Endometrial microvascular endothelial cells (primary cell): ENCODE measurements around the gene SPINK2.

DNA sequence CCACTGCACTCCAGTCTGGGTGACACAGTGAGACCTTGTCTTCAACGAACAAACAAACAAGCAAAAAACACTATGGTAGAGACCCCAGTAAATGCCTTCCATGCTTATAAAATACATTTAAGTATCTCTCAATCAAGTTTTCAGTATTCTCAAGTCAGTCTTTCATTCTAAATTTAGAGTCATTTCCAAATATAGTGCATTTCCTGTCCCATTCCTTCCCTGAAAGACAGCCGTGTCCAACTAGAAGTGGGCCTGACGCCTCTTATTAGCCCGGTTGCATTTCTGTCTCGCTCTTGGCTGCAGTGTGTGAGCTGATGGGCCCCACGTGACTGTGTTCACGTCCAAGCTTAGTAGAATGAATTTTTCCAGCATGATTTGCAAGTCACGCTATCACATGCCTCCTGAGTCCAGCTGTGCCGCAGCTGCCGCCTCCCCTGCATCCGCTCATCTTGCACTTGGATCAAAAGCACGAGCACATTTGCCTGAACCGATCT, 126.2 kb downstream of the KIT start:
- RAMPAGE, long total RNA = no peak

DNA sequence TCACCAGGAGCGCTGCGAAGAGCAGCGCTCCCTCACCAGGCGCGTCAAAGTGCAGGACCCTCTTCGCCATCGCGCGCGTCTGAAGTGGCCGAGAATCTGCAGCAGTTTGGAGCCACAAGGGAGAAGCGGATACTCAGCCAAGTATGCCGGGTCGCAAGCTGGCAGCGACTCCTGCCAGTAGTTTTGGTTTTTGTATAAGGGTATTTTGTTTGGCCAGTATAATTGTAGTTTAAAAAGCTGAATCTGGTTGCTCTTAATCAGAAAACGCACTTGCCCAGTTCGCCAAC, 462 bp upstream of the KDR start:
- RAMPAGE, long total RNA = no peak

GRCh38 chr4:55547663-55548049, 947 bp upstream of the CLOCK start:
- RAMPAGE, long total RNA = no peak

GRCh38 chr4:55593582-55594193, 1.6 kb upstream of the PDCL2 start:
- RAMPAGE, long total RNA = no peak

DNA sequence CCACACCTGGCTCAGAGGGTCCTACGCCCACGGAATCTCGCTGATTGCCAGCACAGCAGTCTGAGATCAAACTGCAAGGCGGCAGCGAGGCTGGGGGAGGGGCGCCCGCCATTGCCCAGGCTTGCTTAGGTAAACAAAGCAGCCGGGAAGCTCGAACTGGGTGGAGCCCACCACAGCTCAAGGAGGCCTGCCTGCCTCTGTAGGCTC, 16.7 kb downstream of the NMU start:
- RAMPAGE, long total RNA = no peak

- RAMPAGE, long total RNA = no peak
Measured at GRCh38 chr4:55636561-55636995, 480 bp upstream of the NMU start.

GRCh38 chr4:56048309-56048762, 562 bp upstream of the CRACD start:
- RAMPAGE, long total RNA = no peak

DNA sequence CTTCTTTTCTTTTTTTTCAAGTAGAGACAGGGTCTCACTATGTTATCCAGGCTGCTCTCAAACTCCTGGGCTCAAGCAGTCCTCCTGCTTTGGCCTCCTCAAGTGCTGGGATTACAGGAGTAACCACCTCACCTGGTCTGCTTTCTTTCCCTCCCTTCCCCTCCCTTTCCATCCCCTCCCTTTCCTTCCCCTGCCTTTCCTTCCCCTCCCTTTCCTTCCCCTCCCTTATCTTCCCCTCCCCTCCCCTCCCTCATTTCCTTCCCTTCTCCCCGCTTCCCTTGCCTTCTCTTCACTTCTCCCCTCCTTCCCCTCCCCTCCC, 169.1 kb downstream of the AASDH start:
- RAMPAGE, long total RNA = no peak

- RAMPAGE, long total RNA = no peak
Measured at GRCh38 chr4:56296475-56296942, 90.8 kb downstream of the AASDH start.

GRCh38 chr4:56414106-56414463, 21.3 kb downstream of the PPAT start:
- RAMPAGE, long total RNA = no peak

GRCh38 chr4:56757302-56758685, 63.7 kb downstream of the SPINK2 start:
- RAMPAGE, long total RNA = no peak

DNA sequence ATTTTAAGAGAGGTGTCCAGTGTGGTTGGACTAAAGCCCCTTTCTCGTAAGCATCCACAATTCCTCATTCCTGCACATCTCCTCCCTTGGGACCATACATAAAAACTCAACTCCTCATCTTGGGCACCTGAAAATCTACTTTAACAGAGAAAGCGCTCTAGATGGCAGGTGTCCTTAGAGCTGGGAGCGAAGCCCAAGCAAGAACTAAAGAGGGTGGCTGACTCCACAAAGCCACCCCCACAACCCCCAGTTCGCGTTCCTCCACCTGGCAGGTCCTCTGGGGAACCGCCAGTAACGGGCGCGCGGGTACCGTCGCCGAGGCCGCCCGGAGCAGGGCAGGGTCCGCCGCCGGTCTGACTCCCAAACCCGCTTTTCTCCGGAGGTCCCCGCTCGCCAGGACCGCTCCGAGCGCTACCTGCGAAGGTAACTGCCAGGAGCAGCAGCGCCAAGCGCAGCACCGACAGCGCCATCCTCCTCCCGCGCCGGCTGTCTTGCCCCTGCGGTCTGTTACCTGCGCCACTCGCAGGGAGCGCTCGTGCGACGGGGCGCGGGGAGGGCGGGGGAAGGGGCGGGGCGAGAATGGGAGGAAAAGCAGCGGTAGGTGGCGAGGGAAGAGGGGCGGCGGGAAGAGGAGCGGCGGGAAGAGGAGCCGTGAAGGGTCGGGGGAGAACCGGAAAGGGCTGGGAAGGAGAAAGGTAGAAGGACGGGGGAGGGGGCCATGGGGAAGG, at the start of gene SPINK2:
Gene SPINK2 (minus strand): TSS at position 509 of the 728 bp plus-strand sequence.
- RAMPAGE, long total RNA = no peak

- RAMPAGE, long total RNA = no peak
Measured at GRCh38 chr4:57032430-57033550, 54.1 kb downstream of the POLR2B start.

DNA sequence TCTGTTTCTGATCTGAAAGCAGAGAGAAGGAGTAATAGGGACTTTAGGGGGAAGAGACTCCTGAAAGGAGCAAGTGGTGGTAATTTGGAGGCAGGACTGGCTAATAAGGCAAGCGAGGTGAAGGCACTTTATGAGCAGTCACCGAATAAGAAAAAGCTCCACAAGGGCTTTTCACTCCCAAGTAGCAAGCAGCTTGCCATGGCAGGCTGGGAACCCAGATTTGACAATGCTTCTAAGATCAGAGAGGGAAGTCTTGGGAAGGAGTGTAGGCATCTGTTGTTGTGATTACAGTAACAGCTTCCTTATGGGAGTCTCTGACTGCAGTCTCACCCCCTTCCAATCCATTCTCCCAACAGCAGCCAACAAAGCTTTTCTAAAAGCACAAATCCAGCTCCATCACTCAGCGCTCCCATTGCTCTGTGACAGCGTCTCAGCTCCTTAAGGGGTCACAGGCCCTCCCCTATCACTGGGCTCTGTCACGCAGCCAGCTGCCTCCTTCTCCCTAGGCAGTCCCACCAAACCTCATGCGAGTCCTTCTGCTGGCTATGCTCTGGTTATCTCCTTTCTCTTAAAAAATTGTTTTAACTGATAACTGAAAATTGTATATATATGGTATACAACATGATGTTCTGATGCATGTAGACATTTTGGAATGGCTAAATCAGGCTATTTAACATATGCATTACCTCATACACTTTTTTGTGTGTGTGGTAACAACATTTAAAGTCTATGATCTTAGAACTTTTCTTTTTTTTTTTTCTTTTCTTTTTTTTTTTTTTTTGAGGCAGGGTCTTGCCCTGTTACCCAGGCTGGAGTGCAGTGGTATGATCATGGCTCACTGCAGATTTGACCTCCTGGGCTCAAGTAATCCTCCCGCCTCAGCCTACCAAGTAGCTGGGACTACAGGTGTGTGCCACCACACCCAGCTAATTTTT, 7.0 kb downstream of the IGFBP7 start:
- RAMPAGE, long total RNA = no peak

- RAMPAGE, long total RNA = no peak
Measured at GRCh38 chr4:57113815-57114202, 3.6 kb upstream of the IGFBP7 start.

DNA sequence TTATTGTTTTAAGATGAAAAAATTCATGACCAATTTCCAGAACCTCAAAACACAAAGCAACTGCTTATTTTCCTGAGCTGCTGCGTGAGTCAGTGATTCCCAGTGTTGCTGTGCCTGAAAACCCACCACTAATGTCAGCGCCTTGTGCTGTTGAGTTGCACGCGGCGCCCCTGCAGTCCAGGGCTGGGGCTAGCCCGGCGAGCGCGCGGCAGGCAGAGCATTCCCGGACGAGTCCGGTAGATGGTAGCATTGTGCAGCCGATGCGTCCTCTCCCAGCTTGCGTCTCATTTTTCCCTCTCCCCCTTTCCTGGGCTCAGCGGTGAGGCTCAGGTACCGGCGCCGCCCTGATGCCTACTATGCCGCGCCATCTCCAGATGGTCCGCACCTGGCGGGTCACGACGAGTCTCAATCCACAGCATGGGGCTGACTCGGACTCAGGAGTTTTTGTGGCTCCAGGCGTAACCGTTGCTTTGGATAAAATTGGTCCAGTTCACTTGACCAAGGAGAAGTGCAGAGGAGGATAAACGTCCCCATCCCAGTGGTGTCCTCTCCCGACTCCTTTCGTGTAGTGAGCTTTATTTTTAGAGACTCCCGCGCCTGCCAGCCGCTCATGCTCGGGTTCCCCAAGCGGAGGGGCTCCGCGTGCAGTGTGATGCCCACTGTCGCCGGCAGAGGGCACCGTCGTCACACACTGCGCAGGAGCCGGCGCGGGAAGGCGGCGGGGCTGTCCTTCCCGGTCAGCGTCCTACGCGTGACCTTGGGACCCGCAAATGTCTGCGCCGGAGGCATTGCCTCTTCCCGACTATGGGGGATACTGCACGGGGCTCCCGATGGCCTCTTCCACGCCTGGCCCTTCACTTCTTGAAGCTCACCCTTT, 53.6 kb upstream of the IGFBP7 start:
- RAMPAGE, long total RNA = no peak

DNA sequence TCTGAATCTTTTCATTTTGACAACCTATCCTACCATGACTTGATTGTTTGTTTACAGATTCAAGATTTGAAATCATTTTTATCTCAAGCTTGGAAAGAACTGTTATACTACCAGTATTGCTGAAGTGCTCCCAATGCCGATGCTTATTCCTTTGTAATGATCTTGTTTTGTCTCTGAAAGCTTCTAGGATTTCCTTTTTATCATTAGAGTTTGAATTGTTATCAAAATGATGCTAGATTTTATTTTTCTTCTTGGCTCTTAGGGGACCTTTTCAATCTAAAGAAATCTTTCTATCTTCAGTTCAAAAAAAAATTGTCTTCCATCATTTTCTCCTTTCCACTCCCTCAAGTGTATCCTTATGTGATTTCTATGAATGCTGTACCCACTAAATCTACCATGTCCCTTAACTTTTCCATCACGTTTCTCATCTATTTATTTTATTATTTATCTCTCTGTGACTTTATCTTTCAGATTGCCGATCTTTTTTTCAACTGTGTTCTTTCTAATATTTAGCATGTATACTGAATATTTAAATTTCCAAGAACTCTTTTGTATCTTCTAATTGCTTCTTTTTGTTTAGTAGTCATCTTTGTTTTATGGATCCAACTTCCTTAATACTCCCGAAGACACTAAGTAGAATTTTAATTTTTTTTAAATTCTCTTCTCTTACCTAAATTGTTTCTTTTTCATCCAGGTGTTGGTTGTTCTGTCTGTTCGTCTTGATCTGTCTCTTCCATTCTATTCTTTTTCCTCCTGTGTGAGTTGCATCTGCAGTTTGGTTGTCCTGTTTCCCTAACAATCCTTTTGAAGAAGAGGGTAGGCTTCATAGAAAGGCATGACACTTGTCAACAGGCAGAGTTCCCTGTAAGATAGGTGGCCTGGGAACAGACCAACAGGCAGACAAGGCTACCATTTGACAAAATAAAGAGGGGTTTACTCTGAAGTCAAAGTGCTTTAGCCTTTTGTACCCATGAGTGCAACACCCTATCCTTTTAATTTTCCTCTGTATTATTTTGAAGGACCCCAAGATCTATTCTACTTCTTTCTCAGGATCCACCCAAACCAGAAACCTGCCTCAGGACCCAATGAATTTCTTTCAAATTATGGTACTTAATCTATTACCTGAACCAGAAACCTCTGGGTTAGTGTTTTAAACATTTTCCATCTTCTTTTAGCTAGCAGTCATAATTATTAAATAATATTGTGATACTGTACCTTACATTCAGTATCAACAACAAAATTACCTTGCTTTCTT, 113.2 kb downstream of the CENPC start:
- RAMPAGE, long total RNA = no peak

- RAMPAGE, long total RNA = no peak
Measured at GRCh38 chr4:67453743-67454373, 91.4 kb downstream of the CENPC start.

- RAMPAGE, long total RNA = no peak
Measured at GRCh38 chr4:67506453-67507073, 38.7 kb downstream of the CENPC start.

DNA sequence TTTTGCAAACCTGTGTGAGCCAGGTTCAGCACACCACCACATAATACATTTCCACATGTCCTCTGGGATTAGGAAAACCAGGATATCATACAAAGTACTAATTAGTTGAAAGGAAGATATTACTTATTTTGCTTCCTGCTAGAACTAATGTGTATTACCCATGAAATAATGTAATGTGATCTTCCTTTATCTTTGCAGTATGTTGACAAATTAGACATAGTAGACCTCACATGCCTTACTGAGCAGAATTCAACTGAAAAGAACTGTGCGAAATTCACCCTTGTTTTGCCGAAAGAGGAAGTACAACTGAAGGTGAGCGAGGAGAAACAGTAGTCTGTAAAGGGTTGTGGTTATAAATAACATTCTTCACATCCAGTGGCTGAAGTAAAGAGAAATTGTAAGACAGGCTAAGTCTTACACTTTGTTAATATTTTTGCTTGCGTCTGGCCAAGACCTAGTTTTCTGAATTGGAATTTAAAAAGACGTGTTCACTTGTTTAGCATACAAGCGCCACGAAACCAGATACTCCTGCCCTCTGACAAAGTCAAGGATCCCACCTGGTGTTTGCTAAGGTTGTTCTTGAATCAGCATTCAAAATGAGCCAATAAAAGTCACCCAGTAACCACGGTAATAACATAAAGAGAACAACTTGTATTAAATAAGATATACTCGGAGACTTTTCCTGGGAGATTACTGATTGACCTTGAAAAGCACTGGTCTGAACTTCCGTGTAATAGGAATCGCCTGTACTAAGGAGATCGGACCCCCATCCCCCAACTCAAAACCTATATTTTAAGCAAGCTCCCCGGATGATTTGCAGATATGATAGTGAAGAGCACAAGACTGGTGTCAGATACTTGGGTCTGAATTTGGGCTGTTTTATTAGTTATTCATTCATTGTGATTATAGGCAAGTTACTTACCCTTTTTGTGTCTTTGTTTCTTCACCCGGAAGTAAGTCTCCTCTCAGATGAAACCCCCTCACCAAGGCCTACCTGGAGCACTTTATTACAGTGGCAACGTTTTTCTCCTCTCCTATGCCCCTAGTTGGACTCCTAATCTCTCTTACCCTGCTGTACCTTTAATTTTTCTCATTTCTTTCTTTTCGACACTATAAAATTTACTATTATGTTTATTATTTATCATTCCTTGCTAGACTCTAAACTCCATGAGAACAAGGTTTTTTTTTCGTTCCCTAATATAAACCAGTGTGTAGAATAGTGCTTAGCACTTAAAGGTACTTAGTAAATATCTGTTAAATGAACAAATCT, 17.1 kb downstream of the STAP1 start:
- RAMPAGE, long total RNA = no peak